Measurements from ENCODE around the gene ACTR3B.

- PRO-cap, result no peak
These were observed 151.9 kb upstream of the RHEB start for GRCh38 chr7:151671481-151672018.

DNA sequence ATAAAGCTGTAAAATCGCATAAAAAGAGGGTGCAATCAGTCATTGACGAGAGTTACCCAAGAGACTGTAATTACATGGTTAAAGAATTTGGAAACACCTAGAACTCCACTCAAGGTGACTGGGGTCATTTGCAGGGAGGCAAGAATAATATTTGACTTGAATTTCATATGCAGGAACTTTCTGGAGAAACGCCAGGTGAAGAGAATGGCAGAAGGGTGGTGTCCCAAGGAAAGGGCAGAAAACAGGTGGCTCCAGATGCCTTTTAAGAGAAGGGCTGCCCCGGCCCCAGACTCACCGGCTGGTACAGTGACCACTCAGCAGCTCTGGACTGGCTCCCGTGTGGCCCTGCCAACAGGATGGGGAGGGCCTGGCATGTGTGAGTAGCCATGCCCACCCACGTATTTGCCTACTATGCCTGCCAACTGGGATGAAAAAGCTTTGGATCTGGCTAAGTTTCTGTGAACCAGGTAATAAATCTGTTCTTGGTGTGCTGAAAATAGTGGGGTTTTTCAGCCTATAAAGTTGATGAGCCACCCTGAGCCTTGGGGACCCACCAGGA, 159.5 kb downstream of the PRKAG2 start:
- PRO-cap, result no peak

DNA sequence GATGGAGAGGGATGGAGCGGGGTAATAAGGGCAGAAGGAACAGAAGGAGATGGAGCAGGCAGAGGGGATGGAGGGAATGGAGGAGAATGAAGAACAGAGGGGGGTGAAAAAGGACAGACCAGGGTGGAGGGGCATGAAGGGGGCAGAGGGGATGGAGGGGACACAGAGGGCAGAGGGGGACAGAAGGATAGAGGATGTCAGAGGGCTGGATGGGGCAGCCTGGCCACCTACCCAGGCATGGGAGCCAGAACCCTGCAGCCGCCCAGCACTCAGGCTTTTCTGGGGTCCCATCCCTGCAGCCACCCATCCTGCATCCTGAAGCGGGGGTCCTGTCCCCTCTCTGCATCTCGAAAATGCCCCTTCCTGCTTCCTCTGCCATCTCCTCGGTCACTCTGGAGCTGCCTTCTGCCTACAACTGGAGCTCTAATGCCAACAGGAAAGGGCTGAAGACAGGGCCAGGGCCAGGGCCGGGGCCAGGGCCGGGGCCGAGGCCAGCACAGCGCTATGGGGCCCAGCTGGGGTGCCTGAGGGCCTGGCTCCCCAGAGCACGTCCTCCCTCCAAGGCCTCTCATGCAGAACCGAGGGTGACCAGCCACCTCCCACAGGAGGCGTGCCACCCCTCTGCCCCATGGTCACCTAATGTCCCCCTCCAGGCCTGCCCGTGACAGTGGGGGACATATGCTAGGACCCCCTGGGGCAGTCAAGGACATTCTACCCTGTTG, 155.8 kb downstream of the PRKAG2 start:
- PRO-cap, result no peak

DNA sequence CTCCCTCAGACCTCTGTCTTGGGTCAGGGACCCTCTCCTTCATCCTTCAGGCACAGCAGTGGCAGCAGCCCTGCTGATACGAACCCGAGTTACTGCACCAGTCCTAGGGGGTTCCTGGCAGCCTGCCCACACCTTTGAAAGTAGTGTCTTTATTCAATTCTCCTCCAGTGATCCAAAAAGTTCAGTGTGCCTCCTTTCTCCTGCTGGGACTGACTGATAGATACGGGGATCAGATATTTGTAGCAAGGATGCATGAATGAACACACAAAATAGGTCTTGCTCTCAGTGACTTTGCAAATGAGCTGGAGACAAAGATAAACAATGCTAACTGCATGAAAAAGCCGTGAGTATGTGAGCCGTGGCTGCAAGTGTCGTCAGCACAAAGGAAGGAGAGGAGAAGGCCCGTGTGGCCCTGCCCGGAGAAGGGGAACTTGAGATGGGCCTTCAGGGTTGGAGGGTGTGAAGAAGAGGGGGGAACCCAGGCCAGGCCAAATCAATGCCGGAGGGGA, 136.5 kb downstream of the PRKAG2 start:
- PRO-cap, result no peak

- PRO-cap, result no peak
These were observed 80.0 kb downstream of the PRKAG2 start for GRCh38 chr7:151796918-151797411.

GRCh38 chr7:151850820-151851708, 25.9 kb downstream of the PRKAG2 start:
- PRO-cap, result no peak

DNA sequence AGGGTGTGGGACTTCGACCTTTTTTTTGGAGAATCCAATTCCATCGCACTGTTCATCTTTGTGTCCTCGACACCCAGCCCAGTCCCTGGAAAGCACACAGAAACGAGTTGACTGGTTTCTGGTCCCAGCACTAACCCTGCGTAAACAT, 9.4 kb downstream of the PRKAG2 start:
- PRO-cap, result no peak

DNA sequence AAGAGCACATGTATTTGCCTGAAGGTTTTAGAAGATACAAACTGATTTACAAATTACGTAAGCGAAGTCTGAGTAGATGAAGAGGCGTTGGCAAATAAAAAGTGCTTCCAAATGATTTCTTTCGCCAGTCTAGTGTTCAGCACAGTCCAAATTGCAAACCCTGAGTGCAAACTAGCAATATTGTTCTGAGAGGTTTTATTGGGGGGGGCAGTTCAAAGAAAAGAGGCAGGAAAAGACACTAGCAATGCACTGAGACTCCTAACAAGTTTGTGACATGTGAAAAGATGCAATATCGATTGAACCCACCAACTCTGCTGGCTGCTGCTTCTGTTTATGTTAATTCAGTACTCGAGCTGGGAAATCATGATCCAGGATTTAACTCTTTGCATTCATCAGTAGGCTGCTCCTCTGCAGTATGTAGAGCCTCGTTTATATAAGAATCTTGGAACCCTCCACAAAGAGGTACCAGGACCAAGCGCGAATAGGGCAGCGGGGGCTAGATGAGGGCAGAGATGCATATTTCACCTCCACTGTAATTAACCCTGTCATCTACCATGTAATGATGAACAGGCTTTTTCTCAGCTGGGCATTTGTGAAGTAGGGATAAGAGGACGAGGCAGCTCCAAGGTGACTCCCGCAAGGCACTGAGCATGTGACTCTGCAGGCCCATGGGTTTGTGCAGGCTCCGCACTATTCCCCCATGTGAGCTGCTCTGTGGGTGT, 7.9 kb downstream of the PRKAG2 start:
- PRO-cap, result no peak

DNA sequence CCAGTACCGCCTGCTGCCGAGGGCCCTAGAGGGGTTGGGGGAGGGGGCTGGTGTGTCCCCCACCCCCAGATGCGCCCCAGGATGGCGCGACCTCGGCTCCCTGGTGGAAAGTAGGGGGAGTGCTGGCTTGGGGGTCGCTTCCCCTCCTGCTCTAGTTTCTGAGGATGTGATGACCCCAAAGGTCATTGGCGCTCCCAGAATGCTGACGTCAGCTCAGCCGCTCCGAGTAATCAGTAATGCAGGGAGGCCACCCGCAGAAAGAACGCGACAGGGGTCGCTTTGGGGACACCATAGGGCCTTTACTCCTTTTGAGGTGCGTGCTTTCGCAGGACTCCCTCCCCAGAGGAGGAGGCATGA, 1.1 kb upstream of the PRKAG2 start:
- PRO-cap, result no peak

- PRO-cap, result no peak
These were observed 1.4 kb upstream of the PRKAG2 start for GRCh38 chr7:151878360-151878643.

DNA sequence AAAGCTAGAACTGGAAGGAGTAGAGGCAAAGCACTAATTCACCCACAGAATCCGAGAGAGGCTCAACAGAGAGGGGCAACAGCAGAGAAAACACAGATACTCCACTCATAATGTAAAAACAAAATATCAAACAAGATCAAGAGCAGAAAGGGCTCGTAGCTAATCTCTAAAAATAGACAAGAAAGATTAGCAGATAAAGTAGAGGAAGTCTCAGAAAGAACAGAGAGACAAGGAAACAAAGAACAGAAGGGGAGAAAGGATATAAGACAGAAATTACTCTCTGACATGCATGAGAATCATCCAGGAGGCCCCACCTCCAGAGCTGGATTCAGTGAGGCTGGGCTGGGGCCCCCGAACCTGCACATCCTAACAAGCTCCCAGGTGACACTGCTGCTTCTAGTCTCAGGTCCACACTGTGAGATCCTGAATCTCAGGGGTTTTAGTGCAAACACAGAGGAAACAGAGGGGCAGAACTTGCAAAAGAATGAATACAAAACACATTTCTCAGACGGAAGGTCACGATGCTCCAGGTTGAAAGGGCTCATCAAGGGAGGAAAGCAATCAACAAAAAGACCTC, 117.8 kb downstream of the GALNT11 start:
- PRO-cap, result no peak

DNA sequence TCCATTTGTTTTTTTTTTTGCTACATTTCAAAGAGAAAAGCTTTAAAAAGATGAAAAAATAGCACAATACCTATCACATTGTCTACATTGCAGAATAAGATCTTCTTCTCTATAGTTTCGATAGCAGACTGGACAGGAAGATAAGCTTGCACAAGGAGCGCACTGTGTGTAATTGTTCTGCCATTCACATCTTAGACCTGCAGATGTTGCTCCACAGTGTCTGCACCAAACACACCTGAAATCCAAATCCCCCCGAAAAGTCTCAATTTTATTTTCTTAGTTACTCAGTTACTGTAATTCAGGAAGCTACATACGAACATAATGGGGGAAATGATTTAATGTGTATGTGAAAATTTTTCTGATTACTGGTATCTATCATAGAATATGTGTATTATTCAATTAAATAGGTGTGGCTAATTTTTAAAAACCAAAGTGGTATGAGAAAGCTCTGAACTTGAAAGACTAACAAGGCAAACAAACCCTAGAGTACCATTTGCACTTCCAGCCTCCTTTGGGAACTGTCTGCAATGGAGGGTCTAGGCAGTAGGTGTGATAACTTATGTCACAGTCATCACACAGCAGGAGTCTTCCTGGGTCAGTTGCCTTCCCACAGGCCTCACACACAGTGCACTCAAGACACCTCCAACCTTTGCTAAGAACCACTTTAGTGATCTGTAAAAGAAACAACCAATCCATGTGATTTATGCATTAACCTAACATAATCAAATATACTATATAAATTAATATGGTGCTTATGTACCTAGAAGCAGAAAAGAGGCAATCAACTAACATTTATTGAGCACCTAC, 198.7 kb downstream of the GALNT11 start:
- PRO-cap, result no peak

DNA sequence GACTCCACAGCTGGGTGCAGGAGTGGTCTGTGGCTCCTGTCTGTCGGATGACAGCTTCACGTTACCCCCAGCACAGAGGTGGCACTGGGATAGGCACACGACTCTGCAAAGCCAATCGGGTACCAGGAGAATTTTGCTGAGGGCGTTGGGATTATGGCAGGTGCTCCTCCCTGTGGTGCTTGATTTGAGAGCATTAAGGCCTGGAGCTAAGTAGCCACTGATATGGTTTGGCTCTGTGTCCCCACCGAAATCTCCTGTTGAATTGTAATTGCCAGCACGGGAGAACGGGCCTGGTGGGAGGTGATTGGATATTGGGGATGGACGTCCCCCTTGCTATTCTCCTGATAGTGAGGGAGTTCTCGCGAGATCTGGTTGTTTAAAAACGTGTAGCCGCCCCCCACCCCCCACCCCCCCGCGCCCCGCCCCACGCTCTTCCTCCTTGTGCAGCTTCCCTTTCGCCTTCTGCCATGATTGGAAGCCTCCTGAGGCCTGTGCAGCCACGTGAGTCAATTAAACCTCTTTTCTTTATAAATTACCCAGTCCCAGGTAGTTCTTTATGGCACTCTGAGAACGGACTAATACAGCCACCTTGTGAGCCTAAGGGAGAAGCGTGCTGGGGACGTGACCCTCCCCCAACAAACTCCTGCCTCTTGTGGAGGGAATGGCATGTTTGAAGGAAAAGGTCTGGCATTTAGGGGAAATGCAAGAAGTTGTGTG, 117.9 kb upstream of the KMT2C start:
- PRO-cap, result no peak

DNA sequence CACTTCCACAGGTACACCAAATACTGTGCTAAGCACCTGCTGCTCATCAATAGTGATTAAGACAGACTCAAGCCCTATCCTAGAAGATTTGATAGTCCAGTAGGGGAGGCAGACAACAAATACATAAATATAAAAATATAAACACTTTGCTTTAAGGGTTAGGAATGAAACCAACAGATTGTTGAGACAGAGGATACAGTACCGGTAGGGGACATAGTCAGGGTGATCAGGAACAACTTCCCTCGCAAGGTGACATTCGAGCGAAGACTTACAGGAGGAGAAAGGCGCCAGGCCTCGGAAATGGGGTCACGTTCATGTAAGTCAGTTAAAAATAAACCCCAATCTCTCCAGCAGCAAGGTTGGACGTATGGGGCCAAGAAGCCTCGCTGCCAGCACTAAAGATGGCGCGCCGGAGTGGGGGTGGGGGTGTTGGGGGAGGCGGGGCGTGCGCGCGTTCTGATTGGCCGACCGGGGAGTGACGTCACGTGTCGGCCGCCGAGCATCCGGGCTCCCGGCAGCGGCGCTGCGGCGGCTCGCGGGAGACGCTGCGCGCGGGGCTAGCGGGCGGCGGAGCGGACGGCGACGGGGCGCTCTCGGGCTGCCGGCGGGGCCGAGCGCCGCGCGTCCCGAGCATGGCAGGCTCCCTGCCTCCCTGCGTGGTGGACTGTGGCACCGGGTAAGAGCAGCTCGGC, at the start of gene ACTR3B:
ACTR3B (plus strand) TSS at position 502 of the 692 bp plus-strand sequence.
- PRO-cap, result bidirectional peak, plus-strand start at position 547 of the sequence, minus-strand start at position 410 of the sequence

DNA sequence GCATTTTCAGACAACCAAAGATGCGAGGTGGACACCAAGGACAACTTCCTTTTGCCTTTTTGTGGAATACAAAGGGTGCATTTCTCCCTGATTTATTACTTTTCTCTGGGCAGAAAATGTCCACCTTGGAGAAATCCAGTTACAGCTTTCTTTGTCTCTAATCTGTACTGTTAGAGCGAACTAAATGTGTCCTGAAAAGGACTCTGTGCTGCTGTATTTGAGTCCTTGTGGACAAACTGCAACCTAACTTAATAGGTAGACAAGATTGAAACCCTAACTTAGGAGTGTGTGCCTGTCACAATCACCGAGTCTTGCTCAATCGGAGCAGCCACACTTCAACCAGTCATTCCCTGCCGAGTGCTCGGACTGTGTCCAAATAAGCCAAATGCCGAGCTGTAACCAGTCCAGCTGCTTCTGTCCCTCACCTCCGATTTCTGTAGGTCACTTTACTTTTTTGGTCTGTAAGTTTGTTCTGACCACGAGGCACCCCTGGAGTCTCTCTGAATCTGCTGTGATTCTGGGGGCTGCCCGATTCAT, 139.8 kb downstream of the ACTR3B start:
- PRO-cap, result no peak

DNA sequence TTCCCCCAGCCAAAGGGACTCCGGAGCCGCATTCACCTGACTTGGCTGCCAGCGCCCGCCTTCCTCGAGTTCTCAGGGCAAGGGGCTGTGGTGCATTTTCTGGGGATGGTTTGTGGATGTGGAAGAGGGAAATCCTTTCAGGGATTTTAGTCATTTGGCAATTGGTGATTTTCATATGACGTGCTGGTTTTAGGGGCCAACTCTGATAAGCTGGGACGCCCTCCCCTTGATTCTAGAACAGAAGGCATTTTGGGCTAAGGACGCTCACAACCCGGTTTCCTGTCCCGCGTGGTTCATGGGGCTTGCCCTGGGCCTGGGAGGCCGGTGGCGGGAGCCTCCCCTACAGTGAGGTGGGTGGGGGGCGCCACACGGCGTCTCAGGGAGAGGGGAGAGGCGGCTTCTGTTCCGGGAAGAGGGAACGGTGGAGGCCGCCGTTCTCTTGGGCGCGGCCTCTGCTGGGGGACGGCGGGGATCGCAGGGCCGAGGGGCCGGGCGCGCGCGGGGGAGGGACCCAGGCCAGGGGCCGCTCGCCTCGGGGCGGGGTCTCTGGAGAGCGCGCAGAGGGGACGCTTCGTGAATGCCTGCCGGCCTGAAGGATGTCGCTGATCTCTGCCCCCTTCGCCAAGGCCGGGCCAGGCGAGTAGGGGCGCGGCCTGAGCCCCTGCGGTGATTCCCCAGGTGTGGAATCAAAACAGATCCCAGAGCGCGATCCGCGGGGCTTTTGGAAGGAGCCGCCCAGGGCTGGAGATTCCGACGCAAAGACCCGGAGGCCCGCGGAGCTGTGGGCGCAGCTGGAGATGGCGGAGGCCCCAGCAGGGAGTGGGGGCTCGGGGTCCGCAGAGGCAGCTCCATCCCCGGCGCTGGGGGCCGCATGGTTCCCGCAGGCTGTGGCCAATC, 165.7 kb downstream of the ACTR3B start:
- PRO-cap, result no peak

- PRO-cap, result no peak
These were observed 640.1 kb upstream of the DPP6 start for GRCh38 chr7:153411831-153412797.

- PRO-cap, result no peak
These were observed 639.4 kb upstream of the DPP6 start for GRCh38 chr7:153412798-153413280.

GRCh38 chr7:155000340-155001050, 2.4 kb downstream of the PAXIP1 start:
- PRO-cap, result no peak

DNA sequence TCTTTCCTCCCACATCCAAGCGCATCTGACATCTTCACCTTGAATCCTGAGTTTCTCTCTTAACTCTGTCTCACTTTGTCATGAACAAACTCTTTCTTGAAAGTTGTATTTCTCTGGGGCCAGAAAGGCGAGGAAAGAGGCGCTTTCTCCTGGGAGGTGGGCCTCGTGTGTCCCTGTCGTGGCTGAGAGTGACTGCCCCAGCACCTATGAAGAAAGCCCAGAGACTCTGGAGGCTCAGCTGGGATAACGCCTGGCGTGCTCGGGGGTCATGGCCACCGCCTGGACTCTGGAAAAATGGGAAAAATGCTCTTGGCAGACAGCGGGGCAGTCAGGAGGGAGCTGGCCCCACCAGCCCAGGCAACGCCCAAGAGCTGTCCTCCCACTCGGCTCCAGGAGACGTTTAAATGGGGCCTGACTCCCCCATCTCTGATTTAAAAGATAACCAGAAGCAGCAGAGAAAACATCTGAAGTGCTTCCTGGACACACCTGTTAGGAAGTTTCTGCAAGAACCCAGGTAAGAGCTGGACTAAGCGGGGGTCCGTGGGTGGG, 83.8 kb upstream of the INSIG1 start:
- PRO-cap, result no peak